Bile duct (tissue), 1 donor: ENCODE results near the genes PVALB and CDC42EP1.

DNA sequence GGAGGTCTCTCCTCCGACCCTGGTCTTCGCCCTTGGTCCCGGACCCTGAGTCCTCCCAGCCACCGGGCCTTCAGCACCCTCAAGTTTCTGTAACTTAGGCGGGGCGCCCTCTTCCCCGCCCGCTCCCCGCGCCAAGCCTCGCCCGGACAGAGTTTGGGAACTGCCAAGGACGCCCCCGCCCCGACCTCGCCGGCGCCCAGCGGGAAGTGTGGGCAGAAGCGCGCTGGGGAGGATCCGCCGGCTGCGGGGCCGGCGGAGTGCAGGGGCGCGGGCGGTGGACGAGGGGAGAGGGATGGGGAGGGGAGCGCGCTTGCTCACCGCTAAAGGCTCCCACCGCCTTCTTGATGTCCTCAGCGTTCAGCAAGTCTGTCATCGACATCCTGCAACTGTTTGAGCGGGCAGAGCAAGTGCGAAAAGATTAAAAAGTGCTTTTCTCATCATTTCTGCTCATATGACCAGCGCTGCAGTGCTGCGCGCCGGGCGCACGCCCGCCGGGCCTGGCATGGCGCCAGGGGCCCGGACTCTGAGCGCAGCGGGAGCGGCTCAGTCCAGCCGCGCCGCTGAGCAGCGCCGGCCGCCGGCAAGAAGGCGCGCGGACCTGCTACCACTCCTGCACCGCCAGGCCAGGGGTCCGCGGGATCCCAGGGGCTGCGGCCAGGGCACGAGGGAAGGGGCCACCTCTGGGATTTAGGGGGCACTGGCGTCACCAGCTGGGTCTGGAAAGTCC is at the start of gene PVALB:
PVALB (minus strand) TSS at position 409 of the 727 bp plus-strand sequence.
- PRO-cap: no peak

- PRO-cap: no peak
Measured at GRCh38 chr22:36823341-36823652, 6.5 kb upstream of the PVALB start.

GRCh38 chr22:36874096-36874468 is 13.3 kb downstream of the NCF4 start:
- PRO-cap: no peak

DNA sequence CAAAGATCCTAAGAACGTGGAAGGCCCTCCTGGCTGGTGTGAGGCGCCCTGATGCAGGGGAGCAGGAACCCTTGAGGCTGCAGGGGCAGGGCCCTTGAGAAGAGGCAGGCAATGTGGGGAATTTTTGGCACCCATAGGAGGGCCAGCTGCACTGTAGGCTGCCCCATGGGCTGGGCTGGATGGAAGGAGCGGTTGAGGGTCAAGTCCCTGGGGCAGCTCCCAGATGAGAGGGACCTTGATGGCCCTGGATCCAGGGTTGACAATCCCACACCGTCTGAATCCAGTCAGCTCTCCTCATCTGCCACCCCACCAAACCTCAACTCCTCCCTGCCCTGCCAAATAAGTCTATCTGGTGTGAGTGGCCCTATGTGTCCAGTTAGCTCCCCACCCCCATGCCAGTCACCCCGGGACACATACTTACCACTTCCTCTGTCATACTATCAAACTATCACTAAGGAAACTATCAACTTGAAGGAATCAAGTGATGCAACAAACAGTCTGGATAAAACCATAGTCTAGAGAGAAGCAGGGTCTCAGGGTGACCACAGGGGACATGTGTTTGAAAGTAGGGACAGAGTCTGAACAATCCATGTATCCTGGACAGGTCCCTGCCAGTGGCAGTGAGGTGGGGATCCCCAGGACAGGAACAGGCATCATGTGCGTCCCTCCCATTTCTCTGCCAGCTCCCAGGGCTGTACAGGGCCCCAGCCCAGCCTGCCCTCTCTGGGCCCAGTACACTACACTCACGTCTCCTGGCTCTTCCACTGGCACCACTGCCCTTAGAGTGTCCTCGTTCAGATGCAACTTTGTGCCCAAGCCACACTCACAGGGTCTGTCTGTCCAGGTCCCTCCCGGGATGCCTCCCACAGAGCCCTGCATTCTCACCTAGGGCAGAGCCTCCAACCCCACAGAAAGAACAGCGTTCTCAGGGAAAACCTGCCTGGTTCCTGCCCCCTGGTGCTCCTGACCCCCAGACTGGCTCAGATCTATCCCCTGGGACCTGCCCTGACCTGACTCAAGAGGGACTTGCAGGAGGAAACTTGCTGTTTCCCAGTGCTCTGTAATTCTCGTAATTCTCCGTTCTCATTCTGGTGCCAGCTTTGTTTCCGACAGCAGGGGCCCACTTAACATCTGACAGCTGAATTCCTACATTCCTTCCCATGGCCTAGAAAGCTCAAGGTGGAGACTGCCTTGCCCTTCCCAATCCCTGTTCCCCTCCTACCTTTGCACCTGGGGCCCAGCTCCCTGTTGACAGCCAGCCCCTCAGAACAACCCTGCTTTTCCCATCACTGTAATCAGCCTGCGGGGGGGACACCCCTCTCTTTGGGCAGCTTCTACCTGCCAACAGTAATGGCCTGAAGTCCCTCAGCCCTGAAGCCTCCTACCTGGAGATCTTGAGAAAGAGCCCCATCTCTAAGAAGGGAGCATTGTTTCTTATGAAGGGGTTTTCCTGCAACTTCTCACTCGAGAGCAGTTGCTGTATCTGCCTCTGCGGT is 12.9 kb upstream of the CSF2RB start:
- PRO-cap: no peak

DNA sequence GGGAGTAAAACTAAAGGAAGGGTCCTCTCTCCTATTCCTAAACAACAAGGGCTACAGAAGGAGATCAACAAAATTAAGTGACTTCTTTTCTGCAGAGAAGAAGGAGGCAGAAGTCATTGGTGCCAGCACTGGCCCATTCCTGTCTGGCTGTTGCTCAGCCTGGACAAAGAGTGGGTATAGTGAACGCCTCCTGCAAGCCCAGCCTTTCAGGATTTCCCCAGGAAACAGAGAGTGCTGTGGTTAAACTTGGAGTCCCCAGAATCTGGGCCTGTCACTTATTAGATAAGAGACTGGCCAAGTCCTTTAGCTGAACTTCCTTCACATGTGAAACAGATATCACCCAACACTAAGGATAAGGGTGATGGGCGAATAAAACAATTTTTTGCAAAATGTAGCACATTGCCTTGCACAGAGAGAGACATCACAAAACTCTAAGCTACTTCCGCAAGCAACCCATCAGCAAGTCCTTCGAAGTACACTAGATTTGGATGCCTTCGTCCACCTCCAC is 755 bp upstream of the TEX33 start:
- PRO-cap: no peak

DNA sequence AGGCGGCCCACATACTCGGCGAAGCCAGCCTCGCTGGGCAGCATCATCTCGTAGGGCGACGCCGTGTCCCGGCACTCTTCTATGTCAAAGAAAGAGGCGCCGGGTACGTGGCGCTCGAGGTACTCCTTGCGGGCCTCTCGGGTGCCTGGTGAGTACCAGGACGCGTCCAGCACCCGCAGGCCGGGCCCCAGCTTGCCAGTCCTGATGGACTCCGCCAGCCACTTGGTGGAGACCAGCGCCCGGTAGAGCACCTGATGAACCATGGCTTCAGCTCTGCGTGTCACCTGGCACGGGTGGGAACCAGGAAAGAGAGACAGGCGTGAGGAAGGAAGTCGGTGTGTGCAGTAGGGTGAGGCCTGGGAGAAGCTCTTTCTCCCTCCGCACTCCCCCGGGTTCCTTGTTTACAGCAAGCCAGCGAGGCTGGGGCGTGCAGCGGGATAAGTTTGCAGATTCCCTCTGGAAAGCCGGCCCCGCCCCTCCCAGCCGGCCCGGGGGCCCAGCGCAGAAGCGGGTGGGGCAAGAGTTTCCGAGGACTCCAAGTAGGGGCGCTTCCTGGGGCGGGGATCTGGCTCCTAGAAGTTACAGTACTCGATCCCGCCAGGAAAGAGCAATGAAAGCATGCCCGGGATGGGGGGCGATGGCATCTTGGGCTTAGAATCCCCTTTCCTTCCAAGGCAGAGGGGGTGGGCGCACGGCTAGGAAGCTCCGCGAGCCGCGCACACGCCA is 614 bp downstream of the TST start:
- PRO-cap: bidirectional peak, plus-strand start at position 344 of the sequence, minus-strand start at position 413 of the sequence

- PRO-cap: bidirectional peak, plus-strand start at chr22:37032943, minus-strand start at chr22:37032804
Measured at GRCh38 chr22:37032401-37033468, 13.2 kb downstream of the MPST start.

DNA sequence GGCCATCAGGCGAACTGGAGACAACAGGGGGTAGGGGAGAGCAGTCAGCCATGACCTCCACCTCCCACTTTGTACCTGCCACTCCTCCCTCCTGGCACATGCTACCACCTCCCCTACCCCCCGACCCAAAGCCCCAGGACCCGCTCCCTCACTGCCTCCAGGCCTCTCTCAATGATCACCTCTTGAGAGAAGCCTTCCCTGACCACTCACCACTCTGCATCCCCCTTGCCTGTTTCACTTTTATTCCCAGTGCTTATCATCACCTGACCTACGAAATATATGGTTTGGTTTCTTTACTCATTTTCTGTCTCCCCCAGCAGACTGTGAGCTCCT is 12.0 kb downstream of the IL2RB start:
- PRO-cap: no peak

DNA sequence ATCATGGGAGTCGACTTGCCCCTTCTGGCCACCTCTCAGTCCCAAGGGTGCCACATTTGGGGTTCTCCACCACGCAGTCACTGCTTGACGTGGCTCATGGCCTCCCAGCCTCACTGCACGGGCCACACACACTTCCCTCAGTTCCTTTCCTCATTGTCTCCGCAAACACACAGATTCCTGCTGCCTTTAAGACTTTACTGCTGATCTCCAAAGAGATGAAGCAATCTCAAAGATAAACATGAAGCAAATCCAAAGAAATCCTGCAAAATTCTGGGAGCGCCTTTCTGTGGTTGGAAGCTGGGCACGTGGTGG is 17.5 kb downstream of the C1QTNF6 start:
- PRO-cap: no peak

GRCh38 chr22:37220472-37220980 is 8.2 kb upstream of the SSTR3 start:
- PRO-cap: no peak

GRCh38 chr22:37300453-37301089 is 18.3 kb downstream of the CYTH4 start:
- PRO-cap: no peak

DNA sequence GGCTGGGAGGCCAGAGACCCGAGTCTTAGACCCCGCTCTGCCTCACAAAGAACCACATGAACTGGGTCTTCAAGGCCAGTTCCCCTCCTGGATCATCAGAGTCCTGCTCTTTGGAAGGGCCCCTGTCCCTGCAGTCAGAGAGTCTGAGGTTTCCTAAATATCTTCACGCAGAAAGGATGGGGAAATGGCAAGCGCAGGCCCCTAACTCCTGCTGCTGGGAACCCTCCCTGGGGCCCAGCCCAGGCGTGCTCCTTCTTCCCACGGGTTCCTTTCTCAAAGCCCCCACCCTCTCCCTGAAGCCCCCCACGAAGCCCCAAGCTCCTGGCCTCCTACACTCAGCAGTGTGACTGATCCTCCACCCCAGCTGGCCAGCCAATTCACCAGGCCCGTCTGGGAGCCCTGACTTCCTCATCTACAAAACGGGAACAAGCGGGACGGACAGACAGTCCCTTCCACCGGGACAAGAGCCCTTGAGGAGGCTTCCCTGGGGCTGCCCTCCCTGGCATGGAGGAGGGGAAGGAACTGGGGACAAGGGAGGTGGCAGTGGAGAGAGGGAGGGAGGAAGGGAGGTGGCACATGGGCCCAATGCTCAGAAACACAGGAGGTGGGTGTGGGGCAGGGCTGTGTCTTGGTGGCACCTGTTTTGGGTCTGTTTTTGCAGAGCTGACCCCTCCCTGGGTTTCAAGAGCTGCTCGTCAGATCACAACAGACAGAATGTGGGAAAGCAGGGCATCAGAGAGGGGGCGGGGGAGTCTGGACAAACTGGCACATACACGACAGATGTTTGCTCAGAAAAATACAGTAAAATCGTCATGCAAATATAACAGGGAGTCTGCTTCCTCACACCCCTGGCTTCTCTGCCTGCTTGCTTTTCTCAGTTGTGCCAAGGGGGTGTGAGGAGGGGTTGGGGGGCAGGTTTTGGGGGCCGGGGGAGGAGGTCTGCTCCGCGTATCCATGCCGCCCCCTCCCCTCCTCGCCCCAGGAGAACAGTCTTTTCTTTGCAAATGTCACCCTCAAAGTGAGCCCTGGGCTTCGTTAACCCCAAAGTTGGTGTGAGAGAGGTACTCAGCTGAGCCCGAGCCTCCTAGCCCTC is 56.9 kb downstream of the ELFN2 start:
- PRO-cap: no peak

DNA sequence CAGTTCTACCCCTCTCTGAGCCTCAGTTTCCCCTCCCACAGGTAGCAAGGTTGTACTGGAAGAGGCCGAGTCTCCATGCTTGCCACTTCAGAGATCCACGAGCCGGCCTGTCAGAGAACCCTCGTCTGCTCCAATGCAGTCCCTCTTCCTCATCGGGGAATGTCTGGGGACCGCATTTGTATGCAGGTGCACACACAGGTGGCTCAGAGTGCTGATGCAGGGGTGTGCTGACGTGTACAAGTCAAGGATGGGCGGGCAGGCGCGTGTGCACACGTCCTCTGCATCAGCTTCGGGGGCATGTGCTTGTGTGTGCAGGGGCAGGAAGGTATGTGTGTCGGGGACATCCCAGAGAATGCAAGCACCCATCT is 49.4 kb downstream of the ELFN2 start:
- PRO-cap: no peak

DNA sequence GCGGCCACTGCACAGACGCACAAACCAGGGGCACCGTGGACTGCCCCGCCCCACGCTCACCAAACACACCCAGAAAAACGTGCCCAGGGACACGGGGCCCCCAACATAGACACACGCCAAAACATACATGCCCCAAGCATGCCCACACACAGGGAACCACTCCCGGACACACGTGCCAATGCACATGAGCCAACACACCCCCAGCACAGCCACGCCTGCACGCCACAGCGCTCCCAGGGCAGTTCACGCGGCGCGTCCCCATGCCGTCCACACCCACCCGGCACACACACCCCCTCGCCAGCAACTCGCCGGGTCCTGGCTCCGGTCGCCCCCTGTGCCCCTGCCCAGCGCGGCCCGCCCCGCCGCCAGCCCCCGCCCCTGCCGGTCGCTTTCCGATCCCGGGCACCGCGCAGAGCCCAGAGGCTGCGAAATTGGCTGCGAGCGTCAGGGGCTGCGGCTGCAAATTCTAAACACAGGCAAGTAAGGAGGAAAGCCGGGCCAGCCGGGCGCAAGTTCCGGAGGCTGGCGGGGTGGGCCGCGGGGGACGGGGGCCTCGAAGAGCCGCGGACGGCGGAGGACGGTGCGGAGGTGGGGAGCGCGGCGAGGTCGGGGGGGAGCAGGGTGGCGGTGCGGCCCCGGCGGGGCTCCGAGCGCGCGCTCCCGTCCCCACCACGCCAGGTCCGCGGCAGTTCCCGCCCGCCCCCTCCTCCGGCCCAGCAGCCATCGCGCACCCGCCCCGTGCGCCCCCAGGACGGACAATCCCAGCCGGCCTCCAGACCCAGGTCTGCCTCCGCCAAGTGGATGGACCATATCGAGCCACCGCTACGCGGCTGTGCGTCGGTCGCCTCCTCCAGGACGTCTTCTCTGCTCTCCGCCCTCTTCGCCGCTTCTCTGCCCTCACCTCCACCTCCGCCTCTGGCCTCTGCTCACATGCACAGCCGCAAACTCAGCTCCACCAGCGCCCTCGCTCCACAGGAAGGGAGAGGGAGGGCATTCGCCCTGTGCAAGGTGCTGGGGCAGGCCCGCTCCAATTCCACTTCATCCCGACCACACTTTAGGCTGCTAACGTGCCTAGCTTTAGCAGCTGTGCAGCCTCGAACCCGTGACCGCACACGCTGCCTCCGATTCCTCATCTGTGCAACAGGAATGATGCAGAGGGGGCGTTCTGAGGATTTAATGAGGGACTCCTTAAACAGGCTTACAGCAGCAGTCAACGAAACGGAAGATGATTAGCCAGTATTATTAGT is 7.3 kb downstream of the ELFN2 start:
- PRO-cap: no peak

GRCh38 chr22:37469333-37470280 is 16.6 kb downstream of the MFNG start:
- PRO-cap: no peak

- PRO-cap: bidirectional peak, plus-strand start at chr22:37484745, minus-strand start at chr22:37484533
Measured at GRCh38 chr22:37484077-37484820, 1.9 kb downstream of the MFNG start.

DNA sequence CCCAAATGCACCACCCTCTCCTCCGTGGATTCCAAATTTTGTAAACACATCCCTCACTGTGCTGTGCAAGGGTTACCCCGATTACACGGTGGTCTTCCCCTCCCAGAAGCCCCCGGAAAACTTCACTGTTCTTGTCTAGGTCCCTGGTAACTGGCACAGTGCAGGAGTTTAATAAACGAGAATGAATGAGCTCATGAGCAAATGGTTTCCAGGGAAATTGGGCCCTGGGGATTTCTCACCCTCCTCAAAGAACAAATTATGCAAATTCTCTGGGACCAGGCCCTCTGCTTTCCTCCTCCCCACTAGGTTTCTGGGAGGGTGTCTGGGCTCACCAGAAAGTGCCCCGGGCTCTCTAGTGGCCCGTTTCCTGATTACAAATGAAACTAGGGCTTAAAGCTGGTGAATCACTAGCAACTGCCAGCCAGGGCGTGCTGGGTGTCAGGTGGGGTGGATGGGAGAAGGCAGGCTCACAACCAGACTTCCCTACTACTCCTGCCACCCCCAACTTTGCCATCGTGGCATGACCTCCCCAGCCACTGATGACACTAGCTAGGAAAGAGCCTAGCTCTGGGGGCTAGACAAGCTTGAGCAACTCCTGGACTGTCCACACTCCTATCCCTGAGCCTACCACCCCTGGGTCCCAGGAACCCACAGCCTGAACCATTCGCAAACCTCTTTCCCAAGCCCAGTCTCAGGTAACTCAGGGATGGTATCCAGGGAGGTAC is 18.4 kb upstream of the CDC42EP1 start:
- PRO-cap: bidirectional peak, plus-strand start at position 420 of the sequence, minus-strand start at position 379 of the sequence

DNA sequence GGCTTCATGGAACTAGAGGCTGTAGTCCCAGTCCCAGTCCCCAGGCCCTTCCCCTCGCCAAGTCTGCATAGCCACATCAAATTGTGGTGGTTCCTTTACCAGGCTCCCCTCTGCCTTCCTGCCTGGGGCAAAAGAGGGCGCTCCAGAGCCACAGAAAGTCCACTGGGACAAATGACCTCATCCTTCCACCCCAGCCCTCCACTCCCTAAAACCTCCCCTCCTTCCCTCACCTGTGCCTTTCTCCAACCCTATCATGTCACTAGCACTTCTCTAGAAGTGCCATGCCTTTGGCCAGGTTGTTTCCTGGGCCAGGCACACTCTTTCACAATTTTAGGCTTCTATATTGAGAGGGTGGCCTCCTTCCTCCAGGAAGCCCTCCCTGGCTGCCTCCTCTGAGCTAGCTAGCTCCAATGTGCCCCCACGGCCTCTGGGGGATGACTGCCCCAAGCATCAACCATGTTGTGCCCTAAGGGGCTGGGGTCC is 15.1 kb upstream of the CDC42EP1 start:
- PRO-cap: bidirectional peak, plus-strand start at position 235 of the sequence, minus-strand start at position 83 of the sequence

DNA sequence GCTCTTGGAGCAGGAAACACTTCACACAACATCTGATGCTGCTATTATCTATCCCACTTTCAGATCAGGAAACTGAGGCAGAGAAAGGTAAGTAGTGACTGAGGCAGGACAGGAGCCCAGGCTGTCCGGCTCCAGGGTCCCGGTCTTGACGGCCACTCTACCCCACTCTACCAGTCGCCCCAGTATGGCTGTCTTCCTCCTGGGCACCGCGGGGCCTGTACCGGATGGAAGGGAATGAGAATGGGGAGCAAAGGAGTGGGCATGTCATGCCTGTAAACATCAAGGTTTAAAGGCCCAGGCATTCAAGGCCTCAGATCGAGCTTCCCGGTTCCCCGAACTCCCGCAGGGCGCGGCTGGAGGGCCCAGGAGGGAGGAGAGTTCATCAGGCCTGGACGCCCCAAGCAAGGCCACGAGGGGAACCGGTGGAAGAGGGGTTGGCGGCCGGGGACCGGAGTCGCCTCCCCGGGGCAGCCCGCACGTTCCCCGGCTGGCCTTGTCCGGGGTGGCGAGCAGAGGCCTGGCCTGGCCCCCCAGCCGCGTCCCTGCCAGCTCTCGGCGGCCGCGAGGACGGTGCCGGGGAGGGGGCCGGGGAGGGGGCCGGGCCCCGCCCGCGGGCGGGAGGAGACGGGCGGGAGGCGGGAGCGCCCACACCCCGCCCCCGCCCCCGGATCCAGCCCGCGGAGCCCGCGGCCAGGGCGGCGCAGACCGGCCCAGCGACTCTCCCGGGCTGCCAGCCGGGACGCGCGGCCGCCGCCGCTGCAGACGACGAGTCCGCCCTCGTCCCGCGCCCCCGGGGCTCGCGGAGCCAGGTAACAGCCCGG is at the start of gene CDC42EP1:
CDC42EP1 (plus strand) TSS at position 701 of the 821 bp plus-strand sequence.
- PRO-cap: bidirectional peak, plus-strand start at position 427 of the sequence, minus-strand start at position 236 of the sequence; bidirectional peak, plus-strand start at position 673 of the sequence, minus-strand start at position 544 of the sequence

DNA sequence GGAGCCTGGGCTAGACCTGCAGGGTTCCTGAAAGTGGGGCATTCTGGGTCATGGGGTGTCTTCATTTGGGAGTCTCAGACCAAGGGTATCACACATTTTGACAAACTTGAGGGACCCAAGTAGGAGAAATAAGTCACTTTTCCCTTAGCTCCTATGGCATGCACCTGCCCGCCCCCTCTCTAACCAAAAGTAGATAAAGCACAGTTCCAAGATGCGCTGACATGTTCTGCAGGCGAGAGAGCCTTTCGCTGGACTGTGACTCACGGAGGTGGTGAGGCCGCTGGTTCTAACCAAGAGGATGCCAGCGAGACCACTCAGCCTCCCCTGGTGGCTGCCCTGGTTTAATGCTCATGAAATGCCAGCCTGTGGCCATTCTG is 8.8 kb downstream of the LGALS2 start:
- PRO-cap: no peak